Daoy (cell line): Measurements from ENCODE around the genes MRGPRG and RHOG.

DNA sequence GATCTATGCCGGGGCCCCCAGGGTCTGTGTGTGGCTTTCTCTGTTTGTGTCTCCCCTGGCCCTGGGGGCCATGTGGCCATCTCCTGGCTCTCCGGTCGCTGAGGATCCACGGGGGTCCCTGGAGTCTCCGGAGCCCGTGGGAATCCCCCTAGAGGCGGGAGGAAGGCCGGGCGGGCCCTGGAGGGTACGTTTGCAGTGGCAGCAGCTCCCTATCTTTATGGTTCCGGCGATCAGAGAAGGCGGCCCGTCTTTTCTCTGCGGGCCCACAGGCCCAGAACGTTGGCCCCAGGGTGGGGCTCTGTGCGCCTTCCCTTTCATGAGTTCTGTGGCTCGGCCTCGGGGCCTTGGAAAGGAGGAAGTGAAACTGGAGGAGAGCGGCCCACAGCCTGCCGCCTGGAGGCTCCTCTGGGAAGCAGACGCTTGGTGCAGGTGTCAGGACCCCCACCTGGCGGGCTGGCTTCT lies 82.1 kb downstream of the KCNQ1 start:
- RAMPAGE, long total RNA, result no peak

GRCh38 chr11:2566292-2566812 lies 121.5 kb downstream of the KCNQ1 start:
- RAMPAGE, long total RNA, result no peak

DNA sequence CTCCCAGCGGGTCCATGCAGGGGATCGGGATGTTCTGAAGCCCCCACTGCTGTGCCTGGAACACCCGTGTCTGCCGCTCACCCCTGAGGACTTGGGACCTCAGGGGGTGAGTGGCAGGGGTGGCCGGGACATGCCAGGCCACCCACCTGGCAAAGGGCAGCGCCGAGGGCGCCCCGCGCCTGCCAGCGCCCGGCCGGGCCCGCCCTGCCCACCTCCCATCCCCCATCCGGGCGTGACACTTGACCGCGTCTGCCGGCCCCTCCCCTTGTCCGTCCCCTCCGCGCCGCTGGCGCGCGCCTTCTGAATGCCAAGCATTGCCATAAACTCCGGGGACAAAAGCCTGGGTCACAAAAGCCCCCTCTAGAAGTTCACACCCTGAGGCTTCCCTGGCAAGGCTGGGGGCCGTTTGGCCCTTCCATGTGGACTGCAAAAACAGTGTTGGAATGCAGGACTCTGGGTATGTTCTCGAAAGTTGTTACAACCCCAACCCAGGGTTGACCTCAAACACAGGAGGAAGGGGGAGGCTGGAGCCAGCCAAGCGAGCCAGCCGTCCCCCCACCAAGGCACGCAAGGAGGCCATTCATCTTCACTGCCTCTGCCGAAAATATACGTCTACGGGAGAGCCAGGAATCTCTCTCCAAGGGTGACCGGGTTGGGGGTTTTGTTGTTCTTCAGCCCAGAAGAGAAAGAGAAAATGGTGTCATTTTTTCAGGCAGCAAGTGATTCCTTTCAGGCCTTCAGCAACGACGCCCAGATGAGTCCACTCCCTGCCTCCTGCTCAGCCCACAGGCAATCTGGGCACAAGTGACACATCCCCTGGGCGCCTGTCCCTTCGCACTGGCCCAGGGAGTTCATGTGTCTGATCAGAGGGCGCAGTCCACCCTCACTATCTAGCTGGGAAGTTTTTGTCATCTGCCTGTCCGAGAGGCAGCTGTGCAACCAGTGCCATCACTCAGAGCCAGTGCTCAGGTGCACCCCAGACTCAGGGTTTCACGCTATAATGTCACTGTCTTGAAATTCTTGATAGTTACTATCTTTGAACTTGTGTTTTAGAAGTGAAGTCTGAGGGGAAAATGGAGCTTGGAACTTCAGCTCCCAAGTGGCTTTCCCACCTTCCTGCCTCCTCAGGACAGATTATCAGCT lies 184.6 kb downstream of the CDKN1C start:
- RAMPAGE, long total RNA, result no peak

- RAMPAGE, long total RNA, result no peak
These were observed 156.8 kb downstream of the CDKN1C start for GRCh38 chr11:2728713-2729288.

DNA sequence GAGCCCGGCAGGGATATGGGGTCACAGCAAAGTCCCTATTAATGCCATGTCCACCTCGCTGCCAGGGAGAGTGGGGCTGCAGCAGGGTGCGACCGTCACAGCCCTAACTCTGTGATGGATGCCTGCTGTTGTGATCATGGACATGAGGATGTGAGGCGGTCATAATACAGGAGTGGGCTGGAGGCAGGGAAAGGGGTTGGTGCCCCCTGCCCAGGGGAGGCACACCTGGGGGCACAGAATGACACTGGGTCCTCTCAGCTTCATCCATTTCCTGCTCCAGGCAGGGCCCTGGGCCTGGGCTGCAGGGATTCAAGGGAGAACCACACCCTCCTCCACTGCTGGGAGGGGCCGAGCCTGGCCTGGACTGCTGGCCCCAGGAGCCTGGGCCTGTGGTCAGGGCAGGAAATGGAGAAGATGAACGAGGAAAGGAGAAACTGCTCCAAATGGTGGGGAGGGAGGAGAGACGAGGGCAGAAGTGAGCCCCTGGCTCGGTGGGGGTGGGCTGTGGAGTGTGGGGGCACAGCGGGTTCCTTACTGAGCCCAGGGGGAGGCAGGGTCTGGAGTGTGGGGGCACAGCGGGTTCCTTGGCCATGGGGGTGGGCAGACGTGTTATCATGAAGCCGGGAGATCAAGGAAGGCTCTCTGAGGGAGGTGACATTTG lies 147.7 kb downstream of the CDKN1C start:
- RAMPAGE, long total RNA, result no peak

DNA sequence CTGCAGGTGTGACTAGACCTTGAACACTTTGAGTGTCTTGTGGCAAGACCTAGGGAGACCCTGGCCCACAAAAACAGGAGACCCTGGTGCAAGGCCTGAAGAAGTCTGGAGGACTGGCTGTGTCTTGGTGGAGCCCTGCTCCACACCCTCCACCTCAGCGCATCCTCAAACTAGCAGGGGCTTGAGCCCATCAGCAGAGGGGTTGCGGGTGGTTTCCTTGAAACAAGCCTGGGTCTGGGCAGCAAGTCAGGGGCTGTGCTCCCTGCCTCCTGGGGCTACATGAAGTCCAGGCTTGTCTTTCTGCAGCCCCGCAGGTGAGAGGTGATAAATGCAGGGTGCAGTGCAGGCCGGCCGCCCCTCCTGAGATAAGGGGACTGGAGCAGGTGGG lies 2.9 kb downstream of the CDKN1C start:
- RAMPAGE, long total RNA, result no peak

DNA sequence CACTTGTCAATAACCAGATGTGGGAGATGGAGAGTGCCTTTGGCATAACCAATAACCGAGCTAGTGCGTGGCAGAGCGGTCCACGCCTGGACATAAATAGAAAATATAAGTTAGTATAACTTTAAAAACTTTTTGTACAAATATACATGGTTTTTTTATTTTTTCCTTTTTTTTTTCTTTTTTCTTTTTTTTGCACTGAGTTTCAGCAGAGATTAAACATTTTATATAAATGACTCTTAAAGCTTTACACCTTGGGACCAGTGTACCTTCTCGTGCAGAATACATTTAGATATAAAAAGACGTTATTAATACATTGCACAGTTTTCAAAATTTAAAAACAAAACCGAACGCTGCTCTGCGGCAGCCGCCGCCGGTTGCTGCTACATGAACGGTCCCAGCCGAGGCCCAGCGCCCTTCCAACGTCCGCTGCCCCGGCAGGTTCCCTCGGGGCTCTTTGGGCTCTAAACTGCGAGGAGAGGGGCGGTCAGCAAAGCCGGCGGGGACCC lies 2.1 kb downstream of the CDKN1C start:
- RAMPAGE, long total RNA, result no peak

- RAMPAGE, long total RNA, result no peak
These were observed 9.8 kb downstream of the SLC22A18 start for GRCh38 chr11:2911902-2912189.

DNA sequence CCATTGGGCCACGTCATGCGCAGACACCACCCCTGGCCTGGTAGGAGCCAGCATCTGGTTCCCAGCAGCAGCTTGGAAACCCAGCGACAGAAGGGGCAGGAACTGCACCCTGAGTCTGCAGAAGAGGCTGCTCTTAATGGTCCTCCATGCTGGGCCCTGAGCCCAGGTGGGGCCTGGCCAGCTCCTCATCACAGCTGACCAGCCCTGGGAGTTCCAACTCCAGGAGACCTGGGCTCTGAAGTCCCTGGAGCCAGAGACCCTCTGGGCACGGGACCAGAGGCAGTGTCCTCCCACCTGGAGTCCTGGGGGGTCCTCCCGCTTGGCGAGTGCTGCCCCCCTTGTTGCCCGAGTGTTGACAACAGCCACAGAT lies 5.5 kb downstream of the PHLDA2 start:
- RAMPAGE, long total RNA, result no peak

- RAMPAGE, long total RNA, result no peak
These were observed 3.6 kb upstream of the PHLDA2 start for GRCh38 chr11:2932836-2933274.

- RAMPAGE, long total RNA, result no peak
These were observed 9.6 kb upstream of the PHLDA2 start for GRCh38 chr11:2938828-2939247.

GRCh38 chr11:3218549-3219016 lies at the start of gene MRGPRG:
Gene MRGPRG, minus strand, starts transcription at chr11:3218813.
- RAMPAGE, long total RNA, result no peak

- RAMPAGE, long total RNA, result no peak
These were observed 98.7 kb upstream of the ZNF195 start for GRCh38 chr11:3477503-3478106.

- RAMPAGE, long total RNA, result no peak
These were observed 802 bp downstream of the ART1 start for GRCh38 chr11:3645600-3646259.

DNA sequence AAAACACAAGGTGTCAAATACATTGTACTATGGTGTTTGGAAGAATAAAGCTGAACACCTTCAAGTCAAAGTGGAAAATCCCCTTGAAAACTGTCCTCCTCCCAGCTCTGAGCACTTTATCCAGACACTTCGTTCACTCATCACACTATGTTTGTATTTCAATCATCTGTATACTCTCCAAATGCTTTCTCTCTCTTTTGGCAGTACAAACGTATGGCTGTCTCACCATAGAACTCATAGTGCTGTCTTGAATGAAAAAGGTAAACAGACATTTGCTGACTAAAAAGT lies 54.1 kb upstream of the CHRNA10 start:
- RAMPAGE, long total RNA, result no peak

GRCh38 chr11:3750632-3750831 lies 46.8 kb downstream of the NUP98 start:
- RAMPAGE, long total RNA, result no peak

DNA sequence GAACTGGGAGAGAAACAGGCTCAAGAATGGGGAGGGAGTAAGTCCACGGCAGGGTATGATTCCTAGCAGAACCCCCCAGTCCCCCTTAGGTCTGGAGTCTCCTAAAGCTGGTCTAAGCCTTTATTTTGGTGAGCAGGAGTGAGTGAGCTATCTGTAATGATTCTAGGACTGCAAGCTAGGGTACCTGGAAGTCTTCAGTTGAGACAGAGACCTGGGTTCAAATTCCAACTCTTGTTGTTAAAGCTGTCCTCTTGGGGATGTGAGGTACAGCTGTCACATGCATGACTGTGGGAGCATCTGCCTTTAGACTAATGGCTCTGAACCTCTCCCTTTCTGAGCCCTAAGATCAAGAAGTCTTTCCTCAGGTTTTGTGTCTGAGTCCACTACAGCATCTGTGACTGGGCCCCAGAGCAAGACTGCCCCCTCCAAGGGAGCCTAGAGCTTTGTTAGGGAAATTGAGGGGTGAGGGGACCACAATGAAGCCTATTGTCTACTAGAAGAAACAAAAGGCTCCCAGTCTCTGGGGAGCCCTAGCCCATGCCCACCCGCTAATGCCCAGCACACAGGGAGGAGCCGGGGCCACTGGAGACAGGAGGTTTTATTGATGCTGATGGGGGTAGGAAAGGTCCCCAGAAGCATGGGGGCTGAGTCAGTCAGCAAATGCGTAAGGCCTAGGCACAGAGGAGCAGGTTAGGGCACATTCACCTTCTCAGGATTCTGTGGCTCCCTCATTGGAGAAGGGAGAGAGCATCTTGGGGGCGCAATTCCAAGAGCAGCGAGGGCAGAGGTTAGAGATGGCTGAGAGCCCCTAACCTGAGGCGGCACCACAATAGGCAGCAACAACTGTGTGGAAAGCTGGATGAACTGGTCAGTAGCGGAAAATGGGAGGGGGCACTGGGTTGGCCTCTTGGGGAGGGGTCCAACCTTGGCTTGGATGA lies 14.1 kb downstream of the RHOG start:
- RAMPAGE, long total RNA, result no peak

DNA sequence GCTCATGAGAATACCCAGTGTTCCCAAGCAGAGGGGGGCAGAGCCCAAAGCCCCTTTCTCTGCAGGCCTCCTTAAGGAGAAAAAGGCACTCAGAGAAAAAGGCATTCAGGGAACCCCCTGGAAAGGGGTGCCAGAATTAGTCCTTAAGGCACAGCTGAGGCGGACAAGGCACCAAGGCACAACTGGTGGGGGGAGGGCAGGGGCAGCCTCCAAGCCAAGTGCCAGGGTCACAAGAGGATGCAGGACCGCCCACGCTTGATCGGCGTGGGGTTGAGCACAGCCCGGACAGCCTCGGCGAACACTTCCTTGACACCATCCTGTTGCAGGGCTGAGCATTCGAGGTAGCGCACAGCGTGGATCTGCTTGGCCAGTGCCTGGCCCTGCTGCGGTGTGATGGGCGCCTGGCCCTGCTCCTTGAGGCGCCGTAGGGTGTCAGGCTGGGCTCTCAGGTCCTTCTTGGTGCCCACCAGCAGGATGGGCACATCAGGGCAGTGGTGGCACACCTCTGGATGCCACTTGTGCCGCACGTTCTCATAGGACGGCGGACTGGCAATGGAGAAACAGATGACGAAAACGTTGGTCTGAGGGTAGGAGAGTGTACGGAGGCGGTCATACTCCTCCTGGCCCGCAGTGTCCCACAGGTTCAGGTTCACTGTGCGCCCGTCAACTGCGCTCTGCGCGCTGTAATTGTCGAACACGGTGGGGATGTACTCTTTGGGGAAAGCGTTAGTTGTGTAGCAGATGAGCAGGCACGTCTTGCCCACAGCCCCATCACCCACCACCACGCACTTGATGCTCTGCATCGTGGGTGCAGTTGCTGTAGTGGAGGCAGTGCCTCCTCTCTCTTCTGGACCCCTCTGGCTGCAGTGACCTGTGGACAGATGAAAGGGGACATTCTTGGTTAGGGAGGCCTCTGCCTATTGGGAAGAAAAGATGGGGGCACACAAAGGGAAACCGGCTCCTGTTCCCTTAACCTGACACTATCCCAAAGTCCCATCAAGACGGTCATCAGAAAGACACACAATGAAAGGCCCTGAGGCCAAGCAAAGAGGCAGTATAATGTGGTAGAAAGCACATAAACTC lies 13.1 kb downstream of the RHOG start:
- RAMPAGE, long total RNA, result no peak

DNA sequence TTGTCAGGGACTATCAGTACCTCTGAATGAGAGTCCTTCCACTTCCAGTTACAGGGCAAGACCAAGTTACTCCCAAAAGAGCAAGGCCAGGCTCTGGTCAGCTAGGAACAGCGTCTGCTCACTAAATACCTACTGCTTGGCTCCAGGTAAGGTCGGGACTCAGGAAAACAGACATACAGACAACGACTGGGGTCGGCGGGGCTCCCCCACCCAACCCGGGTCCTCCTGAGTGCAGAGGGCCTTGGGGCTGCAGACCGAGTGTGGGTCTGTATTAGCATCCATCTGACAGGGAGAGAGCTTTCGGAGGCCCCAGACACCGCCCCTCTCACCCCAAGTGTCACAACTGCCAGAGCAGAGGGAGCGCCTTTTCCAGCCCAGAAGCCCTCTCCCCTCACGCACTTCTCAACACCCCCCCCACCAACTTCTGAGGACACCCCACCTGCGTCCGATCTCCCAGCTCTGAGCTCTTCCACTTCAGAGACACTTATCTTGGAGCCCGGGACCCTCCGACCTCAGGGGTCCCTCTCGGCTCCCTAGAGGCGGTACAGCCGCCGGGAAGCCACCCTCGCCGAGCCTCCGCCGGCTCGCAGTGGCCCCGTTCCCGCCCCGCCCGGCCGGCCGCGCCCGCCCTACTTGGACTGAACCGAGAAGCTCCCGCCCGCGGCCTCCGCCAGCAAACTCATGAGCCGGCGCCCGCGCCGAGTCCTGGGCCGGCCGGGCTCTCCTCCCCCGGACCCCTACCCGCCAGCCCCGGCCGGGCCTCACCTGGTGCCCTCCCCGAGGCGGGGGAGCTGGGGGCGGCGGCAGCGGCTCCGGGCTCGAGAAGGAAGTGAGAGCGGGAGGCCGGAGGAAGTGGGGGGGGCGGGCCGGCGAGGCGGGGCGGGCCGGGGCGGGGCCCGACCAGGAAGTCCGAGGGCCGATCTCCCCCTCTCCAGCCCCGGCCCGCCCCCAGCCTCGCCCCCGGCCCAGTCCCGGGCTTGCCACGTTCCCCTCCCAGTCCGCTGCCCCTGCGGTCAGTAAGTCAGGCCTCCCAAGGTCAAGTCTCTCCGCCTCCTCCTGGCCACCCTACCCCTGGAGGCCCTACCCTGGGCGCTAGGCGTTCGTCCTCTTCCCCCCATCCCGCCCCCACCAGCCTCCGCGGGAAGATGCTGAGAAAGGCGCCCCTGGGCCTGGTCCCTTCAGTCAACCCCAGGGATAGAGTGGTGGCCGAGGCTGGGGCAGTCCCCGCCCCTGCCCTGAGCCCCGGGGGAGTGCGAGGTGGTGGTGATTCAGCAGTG lies at the start of gene RHOG:
Gene RHOG, minus strand, starts transcription at position 831 of the 1,277 bp plus-strand sequence.
- RAMPAGE, long total RNA, result no peak

DNA sequence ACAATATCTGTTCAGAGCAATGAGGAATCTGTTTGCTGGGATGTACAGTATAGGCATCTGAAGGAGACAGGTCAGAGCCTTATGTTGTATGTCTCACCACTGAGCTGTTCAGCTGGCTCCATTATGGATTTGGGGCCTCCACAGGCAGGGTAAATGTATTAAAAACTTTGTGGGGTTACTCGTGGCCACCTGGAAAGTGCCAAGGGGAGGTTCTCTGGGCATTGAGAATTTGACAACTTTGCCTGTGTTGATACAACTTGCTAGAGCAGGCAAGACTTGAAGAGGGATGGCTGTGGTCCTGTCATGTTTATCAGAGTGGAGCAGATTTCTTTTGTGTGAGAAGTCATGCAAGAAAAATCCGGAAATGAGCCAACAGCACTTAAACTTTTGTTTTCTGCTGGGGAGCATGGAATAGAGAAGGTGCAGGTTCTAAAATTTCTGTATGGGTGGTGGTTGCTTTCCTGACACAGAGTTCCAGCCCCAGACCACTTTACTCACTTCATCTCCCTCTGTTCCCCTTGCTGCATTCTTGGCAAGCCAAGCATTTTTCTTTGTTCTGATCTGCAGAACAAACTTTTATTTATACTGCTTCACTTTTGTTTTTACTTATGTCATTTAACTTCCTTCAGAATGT lies 10.3 kb downstream of the STIM1 start:
- RAMPAGE, long total RNA, result no peak